ENCODE measurements around the gene CTSG.

DNA sequence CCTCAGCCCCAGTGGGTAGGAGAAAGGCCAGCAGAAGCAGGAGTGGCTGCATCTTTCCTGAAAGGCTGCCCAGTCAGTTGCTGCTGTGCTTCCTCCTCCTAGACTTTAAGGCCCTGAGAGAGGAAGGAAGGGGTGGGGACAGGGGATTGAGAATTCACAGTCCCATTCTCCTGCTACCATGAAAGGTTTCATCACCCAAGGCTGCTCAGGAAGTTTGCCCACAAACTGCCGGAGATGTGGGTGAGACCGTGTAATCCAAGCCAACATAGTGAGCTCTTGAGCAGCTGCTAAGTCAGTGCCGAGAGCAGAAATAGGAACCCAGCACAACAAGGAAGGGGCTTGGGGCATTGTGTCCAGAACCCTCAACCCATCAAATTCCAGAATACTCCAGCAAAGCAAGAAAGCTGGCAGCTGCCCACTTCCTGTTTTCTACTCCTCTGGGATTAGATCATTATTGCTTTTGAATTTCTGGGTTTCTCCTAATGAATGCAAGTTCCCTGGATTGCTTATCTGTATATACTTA is at the start of gene CTSG:
Gene CTSG, minus strand, starts transcription at position 79 of the 523 bp plus-strand sequence.
- PRO-cap, result no peak

DNA sequence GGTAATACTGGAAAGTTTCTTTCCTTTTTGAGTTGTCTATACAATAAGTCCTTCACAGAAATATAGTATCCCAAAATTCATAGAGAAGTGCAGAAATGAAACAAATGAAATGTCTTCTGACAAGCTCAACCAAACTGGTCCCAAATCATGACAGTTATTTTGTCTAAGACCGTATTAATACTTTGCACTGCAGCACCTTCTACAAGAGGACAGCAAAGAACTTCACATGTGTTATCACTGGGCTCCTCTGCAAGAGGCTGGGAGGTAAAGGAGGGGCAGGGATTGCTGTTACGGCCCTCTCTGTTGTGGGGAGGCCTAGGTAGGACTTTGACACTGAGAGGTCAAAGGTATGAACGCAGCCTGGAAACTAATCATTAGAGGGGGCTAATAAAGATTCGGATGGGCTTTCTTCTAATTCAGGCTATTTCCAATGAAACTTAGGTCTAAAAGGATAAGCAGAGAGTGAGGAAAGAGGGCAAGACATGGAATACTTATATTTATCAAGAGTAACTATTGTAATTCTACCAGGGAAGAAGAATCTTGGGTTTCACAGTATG is 176.2 kb upstream of the GZMB start:
- PRO-cap, result no peak

DNA sequence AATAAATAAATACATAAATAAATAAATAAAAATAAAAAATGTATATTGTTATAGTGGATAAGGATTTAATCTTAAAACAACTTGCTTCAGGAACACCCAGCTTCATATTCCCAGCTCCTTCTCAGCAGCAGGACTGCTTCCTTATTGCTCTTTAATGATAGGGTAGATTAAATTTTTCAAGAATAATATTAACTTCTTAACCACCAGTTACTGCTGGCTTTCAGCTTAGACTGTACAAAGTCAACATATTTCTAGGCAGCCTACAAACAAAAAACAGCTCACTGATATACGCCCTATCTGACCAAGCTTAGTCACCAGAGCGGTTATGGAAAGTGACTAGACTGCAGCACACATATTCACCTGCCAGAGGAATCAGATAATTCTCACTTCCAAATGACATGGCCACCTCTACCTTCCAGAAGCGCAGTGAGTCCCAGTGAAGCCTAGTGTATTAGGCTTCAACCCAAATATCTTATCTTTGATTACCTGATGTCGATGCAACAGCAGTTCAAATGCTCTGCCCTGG is 8.6 kb downstream of the STXBP6 start:
- PRO-cap, result no peak

GRCh38 chr14:25048270-25049420 is 1.3 kb downstream of the STXBP6 start:
- PRO-cap, result no peak

- PRO-cap, result no peak
Observed at GRCh38 chr14:26281532-26281975, 316.3 kb downstream of the NOVA1 start.

DNA sequence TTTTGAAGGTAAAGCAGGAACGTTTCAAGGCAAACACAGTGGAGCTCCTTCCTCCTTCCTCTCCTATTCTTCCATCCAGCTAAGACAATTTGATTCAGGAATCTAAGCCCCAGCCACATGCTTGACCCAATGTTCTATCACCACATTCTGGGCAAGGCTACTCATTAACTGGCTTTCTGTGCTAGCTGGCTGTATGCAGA is 266.9 kb downstream of the NOVA1 start:
- PRO-cap, result no peak

DNA sequence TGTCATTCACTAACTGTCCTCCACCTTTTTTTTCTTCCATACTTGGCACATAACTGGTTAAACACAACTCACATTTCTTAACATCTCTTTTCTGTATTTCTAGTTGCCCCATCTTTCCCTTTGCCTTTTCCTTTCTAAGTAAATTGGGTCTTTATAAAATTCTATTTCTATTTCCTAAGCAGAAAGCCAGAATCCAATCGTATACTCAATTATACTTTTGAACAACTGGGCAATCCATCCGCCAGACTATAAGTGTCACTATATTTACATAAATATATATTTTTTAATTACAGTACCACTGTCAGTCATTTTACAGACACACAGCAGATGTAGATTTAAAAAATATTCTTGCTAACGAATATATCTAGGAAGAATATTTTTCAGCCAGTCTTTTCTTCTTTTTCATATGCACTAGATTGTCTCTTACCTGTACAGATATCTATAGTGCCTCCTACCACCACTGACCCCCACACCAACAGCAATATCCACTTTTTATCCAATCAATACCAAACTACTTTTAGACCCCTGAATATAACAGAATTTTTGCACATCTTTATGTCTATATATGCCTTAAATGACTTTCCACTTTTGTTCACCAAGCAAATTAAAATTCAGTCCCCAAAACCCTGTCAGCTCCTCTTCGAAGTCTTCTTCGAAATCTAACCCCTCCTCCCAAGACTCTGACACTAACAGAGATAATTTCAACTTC is 13.6 kb downstream of the NOVA1 start:
- PRO-cap, result no peak

- PRO-cap, result no peak
Observed at GRCh38 chr14:26678671-26679518, 81.1 kb upstream of the NOVA1 start.

DNA sequence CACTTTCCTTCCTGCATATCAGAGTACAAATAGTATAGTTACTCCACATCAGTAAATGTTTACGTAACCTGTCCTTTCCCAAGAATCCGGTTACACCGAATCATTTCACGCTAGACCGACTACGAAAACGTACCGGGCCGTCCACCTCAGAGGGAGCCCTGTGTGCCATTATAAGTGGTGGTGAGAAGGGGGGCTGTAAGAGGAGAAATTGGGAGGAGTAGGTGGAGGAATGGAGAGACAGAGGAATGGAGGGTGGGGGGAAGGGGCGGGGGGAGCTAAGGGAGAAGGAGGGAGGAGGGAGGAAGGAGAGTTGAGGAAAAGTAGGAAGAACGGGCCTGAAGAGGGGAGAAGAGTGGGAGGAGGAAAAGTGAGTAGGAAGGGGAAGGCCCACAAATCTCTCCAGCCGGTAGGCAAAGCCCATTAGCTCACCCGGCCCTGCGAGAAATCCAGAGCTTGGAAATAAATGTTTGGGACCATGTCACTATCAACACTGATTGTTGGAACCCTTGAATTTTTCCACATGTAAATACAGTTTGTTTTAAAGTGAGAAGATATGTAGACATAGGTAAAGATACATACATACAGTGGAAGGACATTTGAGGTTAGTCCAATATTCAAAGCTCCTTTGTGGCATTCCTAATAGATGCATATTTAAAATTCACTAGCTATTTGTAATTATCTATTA is 2.2 kb upstream of the FOXG1 start:
- PRO-cap, result no peak

- PRO-cap, result bidirectional peak, plus-strand start at chr14:28830248, minus-strand start at chr14:28830091
Observed at GRCh38 chr14:28830012-28830414, 63.4 kb downstream of the FOXG1 start.

- PRO-cap, result no peak
Observed at GRCh38 chr14:29636075-29636678, 291.5 kb downstream of the PRKD1 start.

DNA sequence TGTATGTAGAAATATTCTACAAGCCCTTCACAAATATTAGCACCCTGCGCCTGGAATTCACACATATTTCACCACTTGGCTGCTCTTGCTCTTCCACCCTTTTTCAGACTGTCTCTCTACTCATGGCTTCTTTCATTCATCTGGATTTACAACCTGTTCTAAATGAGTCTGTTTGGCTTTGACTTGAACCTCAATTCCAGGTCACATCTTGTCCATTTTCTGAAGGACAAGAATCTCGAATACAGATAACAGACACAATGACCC is 177.0 kb upstream of the PRKD1 start:
- PRO-cap, result no peak

GRCh38 chr14:30473922-30474771 is 84.8 kb upstream of the G2E3 start:
- PRO-cap, result unidirectional peak, plus-strand start at chr14:30474037

GRCh38 chr14:30621025-30622100 is 756 bp upstream of the SCFD1 start:
- PRO-cap, result unidirectional peak, minus-strand start at chr14:30621636

GRCh38 chr14:30848875-30849468 is 25.4 kb upstream of the COCH start:
- PRO-cap, result no peak

DNA sequence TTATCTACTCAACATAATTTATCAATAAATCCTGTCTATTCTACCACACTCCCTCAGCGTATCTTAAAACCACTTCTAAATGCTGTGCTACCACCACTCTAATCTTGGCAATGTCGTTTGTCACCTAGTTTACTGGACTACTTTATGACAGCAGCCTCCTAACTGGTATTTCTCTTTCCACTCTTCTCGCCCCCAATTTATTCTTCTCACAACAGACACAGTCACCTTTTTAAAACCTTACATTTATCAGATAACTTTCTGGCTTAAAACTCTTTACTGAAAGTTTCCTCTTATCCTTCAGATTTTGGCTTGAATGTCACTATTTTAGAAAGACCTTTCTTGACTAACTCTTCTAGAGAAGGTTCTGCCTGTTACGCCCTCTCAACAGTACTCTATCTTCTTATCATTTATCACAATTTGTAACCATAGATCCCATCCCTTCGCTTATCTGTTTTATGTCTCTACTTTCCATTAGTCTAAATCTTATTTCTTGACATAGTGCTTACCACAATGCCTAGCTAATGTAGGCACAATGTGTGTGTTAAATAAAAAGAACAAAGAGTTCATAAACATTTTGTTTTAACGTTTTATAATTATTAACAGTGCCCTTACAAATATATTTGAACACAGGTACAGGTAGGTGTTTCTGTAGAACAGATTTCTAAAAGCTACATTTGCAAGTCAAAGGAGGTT is 35.7 kb downstream of the COCH start:
- PRO-cap, result no peak

DNA sequence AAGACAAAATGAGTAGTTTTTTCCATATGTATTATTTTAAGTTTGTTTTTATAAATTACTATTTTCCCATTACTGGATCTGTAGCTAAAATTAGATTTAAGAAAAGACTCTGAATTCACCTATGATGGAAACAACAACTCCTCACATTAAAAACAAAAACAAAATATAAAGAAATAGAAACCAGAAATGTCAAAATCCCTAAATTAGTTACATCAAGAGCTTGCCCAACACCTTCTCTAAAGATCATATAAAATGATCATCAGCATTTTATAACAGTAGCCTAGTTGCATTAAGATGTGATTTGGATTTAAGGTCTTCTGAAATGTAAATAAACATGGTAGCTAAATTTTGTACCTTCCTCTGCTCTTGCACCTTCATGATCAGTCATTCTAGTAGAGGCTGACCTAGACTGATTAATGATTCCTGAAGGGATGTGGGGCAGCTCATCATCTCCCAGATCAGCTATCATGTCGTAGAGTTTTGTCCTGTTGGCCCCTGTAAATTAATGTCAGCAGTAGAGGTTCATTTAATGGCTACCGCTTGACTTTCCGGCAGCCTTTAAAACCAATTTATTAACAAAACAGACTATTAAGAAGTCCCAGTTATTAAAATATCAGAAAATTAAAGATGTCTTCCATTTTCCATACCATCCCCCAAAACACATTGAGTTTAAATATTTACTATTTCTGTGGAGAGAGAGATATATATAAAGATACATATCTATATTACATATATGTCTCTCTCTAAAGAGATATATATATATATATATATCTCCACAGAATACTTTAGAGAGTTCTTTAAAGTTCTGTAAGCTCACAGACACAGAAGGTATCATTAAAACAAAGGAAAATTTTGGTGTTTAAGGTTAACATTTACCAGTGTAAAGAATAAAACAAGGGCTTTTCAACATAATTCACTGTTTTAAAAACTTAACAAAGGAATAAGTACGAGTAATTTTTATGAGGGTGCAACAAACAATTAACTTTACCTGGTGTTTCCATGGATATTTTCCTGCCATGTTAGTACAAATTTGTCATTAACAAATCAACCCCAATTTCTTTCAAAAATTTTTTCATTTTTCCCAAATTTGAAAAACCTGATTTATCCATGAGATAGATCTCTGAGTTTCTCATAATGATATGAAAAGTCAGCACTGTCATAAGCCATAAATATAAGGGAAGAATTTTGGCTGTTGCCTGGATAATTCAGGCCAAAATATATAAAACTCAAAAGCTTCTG is 44.7 kb downstream of the COCH start:
- PRO-cap, result no peak

- PRO-cap, result no peak
Observed at GRCh38 chr14:30969761-30970593, 55.5 kb upstream of the AP4S1 start.

DNA sequence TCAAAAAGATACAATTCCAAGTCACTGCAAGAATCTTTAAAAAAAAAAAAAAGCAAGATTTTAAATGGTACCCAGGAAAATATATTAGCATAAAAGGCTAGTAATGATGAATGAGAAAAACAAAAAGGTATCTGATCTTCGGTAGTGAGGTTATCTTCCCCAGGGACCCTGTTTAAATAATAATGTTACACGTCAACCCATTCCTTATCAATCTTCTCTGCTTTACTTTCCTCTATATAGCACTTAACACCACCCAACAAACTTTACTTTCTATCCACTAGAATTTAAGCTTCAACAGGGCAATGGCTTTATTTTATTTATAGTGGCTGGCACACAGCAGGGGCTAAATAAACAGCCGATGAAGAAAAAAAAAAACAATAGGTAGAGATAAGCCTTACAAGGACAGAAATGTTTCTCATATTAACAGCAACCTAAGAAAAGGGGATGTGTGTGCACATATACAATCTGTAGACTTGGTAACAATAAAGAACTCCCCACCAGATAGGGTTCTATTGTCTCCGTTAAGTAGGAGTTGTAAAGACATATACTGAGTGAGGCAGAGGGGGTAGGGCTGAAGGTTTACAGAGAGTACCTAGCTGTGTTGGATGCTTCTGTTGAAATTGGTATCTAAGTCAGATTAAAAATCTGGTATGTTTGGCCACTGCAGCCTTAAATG is 24.8 kb upstream of the AP4S1 start:
- PRO-cap, result no peak

GRCh38 chr14:31121122-31121785 is 86.3 kb downstream of the HECTD1 start:
- PRO-cap, result no peak

All from Metastatic Lung Carcinoma in the Adrenal Gland (tissue), 1 donor.